GM23248 (cell line): ENCODE measurements around a stretch of chr3.

- RAMPAGE, long total RNA, result no peak
Observed at GRCh38 chr3:190580679-190581237, 66.9 kb downstream of the IL1RAP start.

DNA sequence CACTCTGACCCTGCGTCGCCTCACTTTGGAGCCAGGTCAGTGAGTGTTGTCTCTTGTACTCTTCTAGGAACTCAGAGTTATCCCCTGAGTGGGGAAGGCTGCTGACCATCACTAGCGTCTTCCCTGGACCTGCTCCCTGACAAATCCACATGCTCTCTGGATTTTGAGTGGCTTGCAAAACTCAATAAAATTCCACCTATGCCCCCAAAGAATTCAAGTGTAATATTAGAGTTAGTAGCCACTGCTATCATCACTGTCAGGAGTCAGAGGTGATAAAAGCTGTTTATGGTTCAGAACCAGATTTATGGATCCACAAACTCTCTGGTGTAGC is 52.6 kb downstream of the GMNC start:
- RAMPAGE, long total RNA, result no peak

DNA sequence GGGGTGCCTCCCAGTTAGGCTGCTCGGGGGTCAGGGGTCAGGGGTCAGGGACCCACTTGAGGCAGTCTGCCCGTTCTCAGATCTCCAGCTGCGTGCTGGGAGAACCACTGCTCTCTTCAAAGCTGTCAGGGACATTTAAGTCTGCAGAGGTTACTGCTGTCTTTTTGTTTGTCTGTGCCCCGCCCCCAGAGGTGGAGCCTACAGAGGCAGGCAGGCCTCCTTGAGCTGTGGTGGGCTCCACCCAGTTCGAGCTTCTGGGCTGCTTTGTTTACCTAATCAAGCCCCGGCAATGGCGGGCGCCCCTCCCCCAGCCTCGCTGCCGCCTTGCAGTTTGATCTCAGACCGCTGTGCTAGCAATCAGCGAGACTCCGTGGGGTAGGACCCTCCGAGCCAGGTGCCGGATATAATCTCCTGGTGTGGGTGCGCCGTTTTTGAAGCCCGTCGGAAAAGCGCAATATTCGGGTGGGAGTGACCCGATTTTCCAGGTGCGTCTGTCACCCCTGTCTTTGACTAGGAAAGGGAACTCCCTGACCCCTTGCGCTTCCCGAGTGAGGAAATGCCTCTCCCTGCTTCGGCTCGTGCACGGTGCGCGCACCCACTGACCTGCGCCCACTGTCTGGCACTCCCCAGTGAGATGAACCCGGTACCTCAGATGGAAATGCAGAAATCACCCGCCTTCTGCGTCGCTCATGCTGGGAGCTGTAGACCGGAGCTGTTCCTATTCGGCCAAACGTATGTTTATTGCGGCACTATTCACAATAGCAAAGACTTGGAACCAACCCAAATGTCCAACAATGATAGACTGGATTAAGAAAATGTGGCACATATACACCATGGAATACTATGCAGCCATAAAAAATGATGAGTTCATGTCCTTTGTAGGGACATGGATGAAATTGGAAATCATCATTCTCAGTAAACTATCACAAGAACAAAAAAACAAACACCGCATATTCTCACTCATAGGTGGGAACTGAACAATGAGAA is 102.6 kb upstream of the GMNC start:
- RAMPAGE, long total RNA, result no peak

DNA sequence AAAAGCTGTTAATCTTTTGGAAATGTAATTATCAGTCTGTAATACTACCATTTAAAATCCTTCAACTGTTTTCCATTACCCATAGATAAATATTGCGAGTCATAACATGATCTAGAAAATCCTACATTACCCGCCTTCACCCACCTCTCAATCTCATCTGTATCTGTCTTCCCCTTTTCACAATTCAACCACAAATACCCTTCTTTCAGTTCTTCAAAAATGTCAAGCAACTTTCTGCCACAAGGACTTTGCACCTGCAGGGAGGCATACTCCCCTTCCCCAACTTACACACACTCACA is 33.3 kb upstream of the CCDC50 start:
- RAMPAGE, long total RNA, result no peak

GRCh38 chr3:191297892-191298091 is 31.4 kb upstream of the CCDC50 start:
- RAMPAGE, long total RNA, result no peak

- RAMPAGE, long total RNA, result no peak
Observed at GRCh38 chr3:191329920-191330308, 412 bp downstream of the UTS2B start.

DNA sequence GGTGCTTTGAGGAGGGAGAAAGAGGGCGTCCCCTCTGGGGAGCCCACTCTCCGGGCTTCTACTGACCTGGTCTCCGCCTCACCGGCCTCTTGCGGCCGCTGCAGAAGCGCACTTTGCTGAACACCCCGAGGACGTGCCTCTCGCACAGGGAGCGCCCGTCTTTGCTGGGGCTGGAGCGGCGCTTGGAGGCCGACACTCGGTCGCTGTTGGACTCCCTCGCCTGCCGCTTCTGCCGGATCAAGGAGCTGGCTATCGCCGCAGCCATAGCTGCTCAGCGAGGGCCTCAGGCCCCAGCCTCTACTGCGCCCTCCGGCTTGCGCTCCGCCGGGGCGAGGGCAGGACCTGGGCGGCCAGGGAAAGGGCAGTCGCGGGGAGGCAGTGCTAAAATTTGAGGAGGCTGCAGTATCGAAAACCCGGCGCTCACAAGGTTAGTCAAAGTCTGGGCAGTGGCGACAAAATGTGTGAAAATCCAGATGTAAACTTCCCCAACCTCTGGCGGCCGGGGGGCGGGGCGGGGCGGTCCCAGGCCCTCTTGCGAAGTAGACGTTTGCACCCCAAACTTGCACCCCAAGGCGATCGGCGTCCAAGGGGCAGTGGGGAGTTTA is 319.3 kb downstream of the FGF12 start:
- RAMPAGE, long total RNA, result no peak

- RAMPAGE, long total RNA, result no peak
Observed at GRCh38 chr3:192409467-192410759, 317.4 kb downstream of the FGF12 start.

DNA sequence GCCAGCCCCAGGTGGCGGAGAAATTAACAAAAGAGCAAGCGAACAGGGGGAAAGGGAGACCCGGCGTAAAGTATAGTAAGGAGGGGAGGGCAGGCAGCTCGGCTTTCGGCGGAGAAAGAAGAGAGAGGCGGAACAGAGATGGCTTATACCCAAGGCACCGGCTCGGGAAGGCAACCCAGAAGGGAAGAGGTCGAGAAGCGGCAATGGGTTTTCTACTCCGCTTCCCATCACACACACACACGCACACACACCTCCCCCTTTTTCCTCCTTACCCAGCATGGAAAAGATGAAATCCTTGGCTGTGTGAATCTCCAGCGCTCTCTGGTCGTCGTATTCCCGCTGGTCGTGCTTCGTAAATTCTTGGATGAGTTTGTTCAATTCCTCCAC is 305 bp downstream of the MB21D2 start:
- RAMPAGE, long total RNA, result no peak

DNA sequence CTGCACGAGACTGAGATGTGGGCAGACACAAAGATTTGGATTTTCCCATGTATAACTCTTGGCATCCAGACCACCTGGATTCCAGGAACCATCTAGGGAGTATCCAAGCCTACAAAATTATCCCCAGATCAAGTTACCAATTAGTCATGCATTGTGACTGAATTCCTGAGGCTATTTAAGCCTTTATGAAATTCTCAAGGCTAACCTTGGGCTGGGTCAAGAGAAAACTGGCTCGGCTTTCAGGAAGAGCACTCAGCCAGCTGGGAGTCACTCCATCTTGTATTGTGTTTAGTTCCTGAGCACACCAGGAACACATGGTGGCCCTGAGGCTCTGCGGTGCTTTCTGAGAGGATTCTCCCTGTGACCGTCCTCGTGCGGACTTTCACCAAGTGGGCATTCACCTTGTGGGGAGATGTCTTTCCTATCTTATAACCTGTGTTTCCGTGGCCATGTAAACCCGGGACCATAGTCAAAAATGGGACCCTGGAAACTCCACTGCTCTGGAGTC is 13.5 kb upstream of the ATP13A5 start:
- RAMPAGE, long total RNA, result no peak

DNA sequence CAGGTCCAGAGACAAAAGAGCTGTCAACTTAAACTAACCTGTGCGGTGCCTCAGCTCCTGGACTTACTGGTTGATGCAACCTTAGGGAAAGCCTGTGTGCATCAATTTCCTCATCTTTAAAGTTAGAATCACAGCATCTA is 2.1 kb downstream of the ATP13A4 start:
- RAMPAGE, long total RNA, result no peak

GRCh38 chr3:193552847-193553243 is 1.9 kb downstream of the ATP13A4 start:
- RAMPAGE, long total RNA, result no peak

- RAMPAGE, long total RNA, result no peak
Observed at GRCh38 chr3:193743772-193744977, 151.2 kb downstream of the OPA1 start.

DNA sequence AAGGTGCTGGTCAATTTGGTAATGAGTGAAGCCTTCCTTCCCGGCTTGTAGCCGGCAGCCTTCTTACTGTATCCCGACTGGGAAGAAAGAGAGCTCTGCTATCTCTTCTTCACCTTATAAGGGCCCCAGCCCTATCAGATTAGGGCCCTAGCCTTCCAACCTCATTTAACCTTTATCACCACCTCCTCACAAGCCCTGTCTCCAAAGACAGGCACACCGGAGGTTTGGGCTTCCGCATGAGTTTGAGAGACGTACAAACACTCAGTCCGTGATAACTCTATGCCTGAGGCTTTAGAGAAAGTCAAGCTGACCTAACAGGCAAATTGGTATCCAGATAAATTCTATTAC is 243.9 kb downstream of the OPA1 start:
- RAMPAGE, long total RNA, result no peak

DNA sequence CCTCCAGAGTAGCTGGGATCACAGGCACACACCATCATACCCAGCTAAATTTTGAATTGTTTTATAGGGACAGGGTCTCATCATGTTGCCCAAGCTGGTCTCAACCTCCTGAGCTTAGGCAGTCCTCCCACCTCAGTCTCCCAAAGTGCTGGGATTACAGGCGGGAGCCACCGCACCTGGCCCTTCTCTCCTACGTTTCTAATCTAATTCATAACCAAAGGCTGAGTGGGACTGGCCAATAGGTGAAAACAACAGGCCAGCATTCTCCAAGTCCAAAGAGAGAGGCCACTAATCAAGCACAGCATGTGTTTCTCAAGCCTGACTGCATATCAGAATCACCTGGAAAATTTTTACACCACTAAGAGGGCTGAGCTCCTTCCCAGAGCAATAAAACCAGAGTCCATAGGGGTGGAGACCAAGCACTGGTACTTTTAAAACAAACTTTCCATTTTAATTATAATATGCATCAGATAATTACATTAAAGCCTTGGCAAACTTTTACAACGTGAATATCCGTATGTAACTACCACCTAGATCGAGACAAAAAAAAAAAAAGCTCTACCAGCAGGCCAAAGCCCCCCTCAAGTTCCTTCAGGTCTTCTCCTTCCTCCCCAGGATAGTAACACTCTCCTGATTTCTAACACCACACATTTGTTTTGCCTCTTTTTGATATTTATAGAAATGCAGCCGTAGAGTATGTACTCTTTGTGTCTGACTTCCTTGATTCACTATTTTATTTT is 254.4 kb downstream of the OPA1 start:
- RAMPAGE, long total RNA, result no peak

- RAMPAGE, long total RNA, result no peak
Observed at GRCh38 chr3:194031885-194032348, 104.0 kb upstream of the HES1 start.

GRCh38 chr3:194138721-194140072 is 3.2 kb downstream of the HES1 start:
- RAMPAGE, long total RNA, result no peak

DNA sequence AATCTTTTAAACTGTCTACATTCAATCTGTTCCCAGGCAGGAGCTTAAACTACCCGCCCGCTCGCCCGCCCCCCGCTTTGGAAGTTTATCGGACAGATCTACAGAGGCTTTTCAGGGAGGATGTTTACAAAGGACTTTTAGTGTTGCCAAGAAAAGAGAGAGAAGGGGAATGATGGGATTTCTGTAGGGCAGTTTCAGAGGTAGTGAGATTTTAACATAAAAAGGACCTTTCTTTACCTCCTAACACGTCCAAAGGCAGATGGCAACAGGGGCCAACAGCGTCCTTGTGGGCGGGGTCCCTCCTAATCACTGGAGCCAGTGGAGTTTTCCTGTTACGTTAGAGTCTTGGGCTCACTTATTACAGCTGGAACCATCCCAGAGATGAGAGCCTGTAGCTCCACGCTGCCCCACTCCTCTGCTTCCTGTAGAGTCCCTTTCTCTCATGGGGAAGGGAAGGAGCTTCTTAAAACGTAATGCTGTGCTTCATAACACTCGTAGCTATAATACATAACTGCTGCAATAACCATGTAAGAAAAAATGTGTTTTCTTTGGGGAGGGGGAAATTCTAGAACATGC is 30.9 kb downstream of the HES1 start:
- RAMPAGE, long total RNA, result no peak

GRCh38 chr3:194194649-194195078 is 58.7 kb downstream of the HES1 start:
- RAMPAGE, long total RNA, result no peak

DNA sequence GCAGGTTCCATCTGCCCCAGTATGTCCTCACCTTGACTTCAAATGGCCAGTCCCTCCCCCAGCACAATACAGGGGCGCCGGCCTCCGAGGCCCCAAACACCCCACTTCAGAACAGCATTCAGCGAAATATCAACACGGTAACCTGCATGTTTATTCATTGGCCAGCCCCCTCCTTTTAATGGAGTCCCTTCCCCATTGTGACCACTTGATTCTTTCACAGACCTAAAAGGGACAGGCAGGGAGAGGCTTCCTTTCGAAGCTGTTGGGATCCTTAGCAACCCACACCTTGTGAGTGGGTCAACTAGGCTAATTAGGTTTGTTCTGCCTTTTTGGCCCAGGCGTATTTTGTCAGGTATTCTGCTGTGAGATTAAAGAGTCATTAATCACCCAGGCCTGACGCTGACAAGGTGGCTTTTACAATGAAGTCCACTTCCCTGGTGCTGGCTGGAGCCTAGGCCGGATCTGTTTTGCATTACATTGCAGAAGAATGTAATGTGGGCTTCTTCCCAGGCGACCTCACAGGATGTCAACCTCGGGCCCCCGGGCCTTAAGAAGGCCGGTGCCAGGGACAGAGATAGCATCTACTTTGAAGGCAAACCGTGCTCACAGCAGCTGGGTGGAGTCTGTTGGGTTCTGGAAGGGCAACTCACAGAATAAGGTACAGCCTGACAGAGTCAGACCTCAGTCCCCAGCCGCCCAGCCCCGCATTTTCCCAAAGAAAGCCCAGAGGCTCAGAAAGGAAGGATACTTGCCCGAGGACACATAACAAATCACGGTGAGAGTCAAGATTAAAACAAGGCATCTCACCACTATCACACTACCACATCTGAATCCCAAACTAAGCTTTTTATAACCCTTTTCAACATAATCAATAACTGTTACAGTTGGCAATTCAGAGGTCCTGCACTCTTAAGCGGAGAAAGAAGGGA is 76.9 kb downstream of the HES1 start:
- RAMPAGE, long total RNA, result no peak